Calu3 (cell line): ENCODE data around the genes MRPL3, ACKR4 and TF.

- PRO-cap, result no peak
Measured at GRCh38 chr3:129775959-129776465, 117.5 kb downstream of the TMCC1 start.

DNA sequence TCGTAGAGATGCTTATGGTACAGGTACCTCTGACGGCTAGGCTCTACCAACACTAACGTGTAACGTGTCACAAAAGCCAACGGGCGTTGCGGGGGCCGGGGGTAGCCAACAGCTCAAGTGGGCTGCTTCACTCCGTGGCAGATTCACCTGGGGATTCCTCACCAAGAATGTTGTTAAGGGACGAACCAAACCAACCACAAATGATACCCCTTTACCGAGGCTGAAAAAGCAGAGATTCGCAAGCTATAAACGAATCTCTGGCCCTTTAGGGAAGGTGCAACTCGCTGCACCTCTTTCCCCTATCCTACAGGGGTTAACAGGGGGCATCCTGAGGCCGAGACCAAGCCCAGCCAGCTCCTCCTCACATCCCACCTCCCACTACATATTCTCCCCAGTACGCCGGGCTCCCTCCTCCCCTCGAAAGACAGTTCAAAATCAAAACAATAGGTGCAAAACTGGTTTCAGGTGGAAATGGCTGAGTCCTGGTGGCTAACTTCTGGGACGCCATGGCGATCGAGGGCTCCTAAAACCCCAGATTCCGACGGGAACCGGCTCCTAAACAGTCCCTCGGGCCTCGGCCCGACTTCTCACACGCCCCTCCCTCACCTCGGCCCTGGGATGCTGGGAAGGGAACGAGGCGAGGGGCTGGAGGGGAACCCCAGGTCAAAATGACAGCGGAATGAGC lies 793 bp downstream of the TMCC1 start:
- PRO-cap, result bidirectional peak, plus-strand start at position 458 of the sequence, minus-strand start at position 437 of the sequence

- PRO-cap, result bidirectional peak, plus-strand start at chr3:130093937, minus-strand start at chr3:130093816; bidirectional peak, plus-strand start at chr3:130094865, minus-strand start at chr3:130094661
Measured at GRCh38 chr3:130093469-130094742, 12.3 kb downstream of the ALG1L2 start.

DNA sequence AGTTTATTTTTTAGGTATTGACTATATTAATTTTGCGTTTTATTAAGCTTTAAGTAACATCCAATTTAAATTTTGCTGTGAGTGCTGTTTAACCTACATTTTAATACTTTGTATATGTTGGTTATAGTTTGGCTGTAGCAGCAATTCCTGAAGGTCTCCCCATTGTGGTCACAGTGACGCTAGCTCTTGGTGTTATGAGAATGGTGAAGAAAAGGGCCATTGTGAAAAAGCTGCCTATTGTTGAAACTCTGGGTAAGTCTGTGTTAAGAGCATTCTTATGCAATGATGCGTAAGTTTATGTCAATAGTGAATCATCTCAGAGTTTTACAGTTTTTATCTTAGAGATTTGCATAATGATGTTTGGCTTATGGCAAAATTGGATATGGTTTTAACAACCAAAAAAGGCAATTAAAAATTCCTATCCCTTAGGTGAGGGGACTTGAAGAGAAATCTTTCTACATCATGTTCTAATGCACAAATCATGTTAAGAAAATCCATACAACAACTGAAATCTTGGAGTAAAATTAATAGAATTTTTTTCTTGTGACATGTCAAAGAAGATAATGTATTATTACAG lies 62.7 kb downstream of the ASTE1 start:
- PRO-cap, result unidirectional peak, minus-strand start at position 105 of the sequence; unidirectional peak, minus-strand start at position 166 of the sequence

- PRO-cap, result no peak
Measured at GRCh38 chr3:131025903-131026154, 796 bp downstream of the ASTE1 start.

DNA sequence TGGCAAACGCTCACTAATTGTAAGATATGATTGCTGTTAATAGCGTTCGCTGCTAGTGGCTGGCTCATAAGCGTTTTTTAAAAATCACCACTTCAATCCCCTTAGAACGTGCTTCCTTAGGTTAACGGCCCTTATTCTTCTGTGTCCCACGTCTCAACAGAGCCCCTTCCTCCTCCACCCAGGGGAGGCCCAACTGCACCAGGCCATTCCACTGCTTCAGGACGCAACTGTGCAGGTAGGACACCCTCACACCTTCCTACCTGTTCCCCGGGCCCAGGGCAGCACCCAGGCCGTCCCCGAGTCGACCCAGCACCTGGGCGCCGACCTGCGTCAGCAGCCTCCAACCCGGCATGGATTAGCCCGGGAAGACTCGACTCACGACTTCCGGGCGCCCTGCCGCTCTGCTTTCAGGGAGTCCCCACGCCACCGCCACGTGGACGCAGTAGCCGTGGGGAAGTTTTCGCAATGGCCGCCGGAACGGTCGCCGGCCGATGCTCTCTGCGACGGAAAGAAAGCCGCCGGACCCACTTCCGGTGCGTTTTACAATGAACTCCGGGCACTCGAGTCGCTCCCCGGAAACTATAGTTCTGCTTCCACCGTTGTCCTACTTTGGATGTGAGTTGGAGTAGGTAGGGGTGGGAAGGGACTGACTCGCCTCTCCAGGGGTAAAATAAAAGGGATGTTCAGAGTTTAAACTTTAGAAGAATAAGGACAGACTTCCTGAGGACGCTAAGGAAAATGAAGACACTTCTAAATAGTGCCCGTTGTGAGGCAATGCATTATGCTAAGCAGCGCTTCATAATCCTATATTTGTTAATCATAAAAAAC lies at the start of gene MRPL3:
Gene MRPL3, minus strand, starts transcription at position 502 of the 828 bp plus-strand sequence.
- PRO-cap, result bidirectional peak, plus-strand start at position 249 of the sequence, minus-strand start at position 231 of the sequence; bidirectional peak, plus-strand start at position 584 of the sequence, minus-strand start at position 502 of the sequence

DNA sequence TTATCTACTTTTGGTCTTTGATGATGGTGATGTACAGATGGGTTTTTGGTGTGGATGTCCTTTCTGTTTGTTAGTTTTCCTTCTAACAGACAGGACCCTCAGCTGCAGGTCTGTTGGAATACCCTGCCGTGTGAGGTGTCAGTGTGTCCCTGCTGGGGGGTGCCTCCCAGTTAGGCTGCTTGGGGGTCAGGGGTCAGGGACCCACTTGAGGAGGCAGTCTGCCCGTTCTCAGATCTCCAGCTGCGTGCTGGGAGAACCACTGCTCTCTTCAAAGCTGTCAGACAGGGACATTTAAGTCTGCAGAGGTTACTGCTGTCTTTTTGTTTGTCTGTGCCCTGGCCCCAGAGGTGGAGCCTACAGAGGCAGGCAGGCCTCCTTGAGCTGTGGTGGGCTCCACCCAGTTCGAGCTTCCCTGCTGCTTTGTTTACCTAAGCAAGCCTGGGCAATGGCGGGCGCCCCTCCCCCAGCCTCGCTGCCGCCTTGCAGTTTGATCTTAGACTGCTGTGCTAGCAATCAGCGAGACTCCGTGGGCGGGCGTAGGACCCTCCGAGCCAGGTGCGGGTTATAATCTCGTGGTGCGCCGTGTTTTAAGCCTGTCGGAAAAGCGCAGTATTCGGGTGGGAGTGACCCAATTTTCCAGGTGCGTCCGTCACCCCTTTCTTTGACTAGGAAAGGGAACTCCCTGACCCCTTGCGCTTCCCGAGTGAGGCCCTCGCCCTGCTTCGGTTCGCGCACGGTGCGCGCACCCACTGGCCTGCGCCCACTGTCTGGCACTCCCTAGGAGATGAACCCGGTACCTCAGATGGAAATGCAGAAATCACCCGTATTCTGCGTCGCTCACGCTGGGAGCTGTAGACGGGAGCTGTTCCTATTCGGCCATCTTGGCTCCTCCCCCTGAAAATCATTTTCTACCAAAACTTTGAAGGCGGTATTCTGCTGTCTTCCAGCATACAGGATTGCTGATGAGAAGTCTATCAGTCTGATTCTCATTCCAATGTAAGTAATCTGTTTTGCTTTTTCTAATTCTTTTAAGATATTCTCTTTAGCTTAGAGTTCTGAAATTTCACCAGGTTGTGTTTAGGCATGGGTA lies 40.6 kb upstream of the DNAJC13 start:
- PRO-cap, result no peak

DNA sequence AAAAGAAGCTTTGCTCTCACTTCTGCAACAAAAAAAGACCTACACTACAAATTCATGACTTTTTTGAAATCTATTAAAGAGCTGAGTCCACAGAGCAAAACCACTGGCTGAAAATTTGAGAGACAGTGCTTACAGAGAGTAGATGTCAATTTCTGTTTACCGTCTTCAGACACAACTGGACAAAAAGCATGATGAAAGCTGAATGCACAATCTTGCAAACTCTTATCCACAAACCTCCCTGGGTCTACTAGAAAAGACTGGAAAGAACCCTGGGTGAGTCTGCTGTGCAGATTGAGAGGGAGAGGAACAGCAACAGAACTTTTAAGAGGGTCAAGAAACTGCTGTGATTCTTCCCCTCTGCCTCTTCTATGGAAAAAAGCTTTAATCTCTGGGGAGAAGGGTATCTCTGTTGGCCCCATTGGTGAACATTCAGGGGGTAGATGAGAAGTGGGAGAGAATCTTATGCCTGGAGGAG lies 2.7 kb downstream of the DNAJC13 start:
- PRO-cap, result no peak

- PRO-cap, result unidirectional peak, plus-strand start at chr3:132597294
Measured at GRCh38 chr3:132596817-132597376, at the start of gene ACKR4. Gene ACKR4, plus strand, starts transcription at chr3:132597270.

GRCh38 chr3:132659322-132659633 lies 331 bp downstream of the ACAD11 start:
- PRO-cap, result bidirectional peak, plus-strand start at chr3:132659485, minus-strand start at chr3:132659420

DNA sequence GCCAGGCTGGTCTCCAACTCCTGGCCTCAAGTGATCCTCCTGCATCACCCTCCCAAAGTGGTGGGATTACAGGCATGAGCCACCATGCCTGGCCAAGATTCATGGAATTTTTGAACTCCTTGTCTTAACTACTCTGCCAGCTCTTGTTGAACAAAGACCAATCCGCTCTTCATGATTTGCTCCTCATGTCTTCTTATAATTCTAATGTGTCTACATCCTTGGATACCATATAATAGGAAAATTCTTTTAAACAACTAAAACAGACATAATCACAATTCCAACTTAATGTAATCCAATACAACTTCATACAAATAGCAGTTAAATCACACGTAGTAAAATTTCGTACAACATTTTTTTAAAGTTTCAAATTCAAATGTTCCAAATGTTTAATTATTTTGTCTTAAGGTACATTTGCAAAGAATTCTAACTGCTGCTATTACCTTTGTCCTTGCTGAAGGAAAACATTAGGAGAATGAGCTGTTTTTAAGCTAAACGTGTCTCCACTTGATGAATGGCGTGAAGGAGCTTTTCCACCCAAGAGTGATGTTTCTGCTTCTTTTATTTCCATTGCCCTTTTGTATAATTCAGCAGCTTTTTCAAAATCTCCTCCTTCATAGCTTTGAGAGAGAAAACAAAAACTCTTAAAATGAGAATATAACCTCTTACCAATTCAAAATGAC lies 21.5 kb downstream of the UBA5 start:
- PRO-cap, result no peak

- PRO-cap, result no peak
Measured at GRCh38 chr3:132951939-132952264, 86.3 kb upstream of the TMEM108 start.

GRCh38 chr3:133490725-133491442 lies 82.6 kb upstream of the CDV3 start:
- PRO-cap, result no peak

DNA sequence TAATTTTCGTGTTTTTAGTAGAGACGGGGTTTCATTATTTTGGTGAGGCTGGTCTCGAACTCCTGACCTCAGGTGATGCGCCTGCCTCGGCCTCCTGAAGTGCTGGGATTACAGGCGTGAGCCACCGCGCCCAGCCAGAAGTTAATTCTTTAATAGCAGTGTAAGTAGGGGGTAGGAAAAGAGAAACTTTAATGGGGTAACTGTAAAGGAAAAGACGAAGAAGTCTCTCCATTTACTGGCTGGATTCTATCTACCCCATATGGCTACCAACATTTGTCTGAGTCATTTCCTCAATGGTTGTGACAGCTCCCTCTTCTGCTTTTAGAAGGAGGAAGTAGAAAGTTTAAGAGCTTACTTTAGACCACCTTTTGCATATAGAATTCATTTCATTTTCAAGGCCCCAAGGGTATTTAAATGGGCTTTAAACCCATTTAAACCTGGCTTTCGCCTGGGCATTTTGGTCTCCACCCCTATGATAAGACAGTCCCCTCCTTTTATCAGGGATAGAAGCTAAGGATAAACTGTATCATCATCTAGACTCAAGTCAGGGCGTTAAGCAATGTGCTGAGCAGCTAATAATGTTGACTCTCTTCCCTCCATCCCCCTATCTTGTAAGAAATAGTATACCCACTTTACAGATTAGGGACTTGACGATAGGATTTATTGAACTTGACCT lies 1.1 kb upstream of the CDV3 start:
- PRO-cap, result no peak

DNA sequence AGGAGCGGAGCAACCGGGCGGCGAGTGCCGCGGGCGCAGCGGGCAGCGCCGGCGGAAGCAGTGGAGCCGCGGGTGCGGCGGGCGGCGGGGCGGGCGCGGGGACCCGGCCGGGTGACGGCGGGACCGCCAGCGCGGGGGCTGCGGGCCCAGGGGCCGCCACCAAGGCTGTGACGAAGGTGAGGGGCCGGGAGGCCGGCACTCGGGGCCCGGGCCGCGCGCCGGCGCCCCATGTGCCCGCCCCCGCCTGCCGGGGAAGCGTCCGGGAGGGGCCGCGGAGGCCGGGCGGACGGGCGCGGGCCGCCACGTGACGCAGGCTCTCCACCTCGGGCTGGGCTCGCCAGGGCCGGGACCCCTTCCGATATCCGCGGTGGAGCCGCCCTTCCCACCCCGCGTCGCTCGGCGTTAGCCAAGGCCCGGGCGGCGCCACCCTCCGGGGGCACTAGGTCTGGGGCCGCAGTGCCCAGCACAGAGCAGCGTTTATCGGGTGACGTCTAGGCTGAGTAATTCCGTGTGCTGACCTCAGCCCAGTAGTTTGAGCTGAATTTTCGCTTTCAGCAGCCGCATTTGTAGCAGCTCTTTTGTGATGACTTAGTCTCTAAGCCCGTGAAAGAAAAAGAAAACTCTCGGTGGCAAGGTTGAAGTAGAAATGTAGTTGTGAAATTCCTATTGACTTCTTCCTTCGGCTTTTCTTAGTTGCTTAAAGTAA lies 776 bp downstream of the CDV3 start:
- PRO-cap, result bidirectional peak, plus-strand start at position 321 of the sequence, minus-strand start at position 441 of the sequence

DNA sequence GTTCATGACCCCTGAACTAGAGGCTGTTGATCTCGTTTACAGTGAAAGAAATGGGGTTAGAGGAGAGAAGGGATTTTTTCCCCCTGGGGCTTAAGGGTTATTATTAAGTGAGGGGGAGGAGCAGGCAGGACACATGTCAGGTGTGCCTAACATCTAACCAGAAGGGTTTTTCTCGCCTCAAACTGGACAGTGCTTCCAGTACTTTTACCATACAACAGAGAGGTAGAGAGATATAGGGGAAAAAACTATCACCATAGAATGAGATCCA lies 14.1 kb upstream of the TOPBP1 start:
- PRO-cap, result no peak

- PRO-cap, result no peak
Measured at GRCh38 chr3:133745785-133746875, at the start of gene TF. Gene TF, plus strand, starts transcription at chr3:133746393.

DNA sequence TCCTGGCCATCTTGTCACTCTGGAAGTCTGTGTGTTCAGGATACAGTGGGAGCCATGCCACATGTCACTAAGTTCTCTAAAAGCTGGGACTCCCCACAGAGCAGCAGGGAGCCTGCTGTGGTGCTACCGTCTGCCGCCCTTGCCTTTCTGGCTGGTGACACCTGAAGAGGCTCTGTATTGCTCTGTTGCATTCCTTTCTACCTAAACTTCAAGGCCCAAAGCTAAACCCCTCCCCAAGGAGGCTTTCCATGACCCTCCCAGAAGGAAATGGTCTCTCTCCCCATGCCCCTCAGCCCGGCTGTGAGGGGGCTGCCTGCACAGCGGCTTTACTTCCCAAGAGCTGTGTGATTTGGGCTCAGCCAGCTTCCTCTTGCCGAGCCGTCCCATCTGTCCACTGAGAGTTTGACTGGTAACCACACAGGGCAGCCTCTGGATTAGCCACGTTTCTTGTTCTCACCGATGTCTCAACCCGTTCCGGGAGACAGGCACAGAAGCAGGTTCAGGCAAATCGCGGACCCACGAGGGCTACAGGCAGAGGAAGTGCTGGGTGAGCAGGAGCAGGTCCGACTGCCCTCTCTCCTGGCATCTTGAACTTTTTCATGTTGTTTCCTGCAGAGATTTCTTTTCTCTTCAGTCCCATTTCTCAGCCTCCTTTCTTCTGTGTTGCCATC lies 11.0 kb downstream of the TF start:
- PRO-cap, result no peak

- PRO-cap, result no peak
Measured at GRCh38 chr3:133762497-133762998, 16.4 kb downstream of the TF start.

DNA sequence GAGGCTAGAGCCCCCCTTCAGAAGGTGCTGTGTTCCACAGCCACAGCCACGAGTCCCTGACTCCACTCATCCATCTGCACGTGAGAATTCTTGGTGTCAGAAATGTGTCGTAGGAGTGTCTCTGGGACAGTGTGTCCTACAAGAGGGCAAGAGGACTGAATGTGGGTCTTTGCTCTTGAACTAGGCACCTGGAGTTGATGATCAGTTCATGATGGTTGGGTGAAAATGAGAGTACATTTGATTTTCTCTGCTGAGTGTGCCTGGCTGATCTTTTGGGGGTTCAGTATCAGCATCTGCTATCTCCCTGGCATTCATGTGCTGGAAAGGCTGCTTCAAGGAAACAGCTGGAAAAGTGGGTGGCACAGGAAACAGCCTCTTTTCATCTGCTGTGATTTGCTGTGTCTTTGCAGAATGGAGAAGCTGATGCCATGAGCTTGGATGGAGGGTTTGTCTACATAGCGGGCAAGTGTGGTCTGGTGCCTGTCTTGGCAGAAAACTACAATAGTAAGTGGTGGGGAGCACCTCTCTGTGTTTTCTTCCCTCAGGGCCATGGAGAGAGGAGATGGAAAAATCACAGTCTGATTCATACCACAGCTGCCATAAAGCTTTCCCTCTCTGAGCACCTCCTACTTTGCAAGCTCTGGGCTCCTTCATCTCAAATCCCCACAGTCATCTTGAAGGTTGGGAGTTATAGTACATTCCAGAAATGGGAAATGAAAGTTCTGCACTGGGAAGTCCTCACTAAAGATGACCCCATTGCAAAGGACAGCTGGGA lies 17.8 kb downstream of the TF start:
- PRO-cap, result no peak